Heart left ventricle (tissue), 7 donors: ENCODE results near the gene GAS8.

- PRO-cap, 6 experiments: peak in 6 of 6 experiments; most common plus-strand start chr16:90022693 (in 6); most common minus-strand start chr16:90022531 (in 5)
- RAMPAGE, long total RNA, 2 experiments: start-site peak on the plus strand in 2 of 2 experiments, at chr16:90022676-90022697 at its widest, 305 to 473 reads per replicate
- RRBS: 2% methylated on average over 35 of the region's 59 CpGs
These were observed at the start of gene GAS8 for GRCh38 chr16:90022149-90023052. TSS of gene GAS8 (plus strand) at chr16:90022680.

- PRO-cap, 6 experiments: no peak in any of the 6 experiments
- RAMPAGE, long total RNA, 2 experiments: no peak in any of the 2 experiments
- RRBS: no CpG with 5 or more reads among the region's 17 CpGs
These were observed 1.3 kb upstream of the PRDM7 start for GRCh38 chr16:90078207-90079007.